LHCN-M2 (cell line): ENCODE results near the genes ABHD10 and CD200R1.

- RAMPAGE, long total RNA: no peak
Measured at GRCh38 chr3:108408746-108409568, 101.4 kb downstream of the MYH15 start.

DNA sequence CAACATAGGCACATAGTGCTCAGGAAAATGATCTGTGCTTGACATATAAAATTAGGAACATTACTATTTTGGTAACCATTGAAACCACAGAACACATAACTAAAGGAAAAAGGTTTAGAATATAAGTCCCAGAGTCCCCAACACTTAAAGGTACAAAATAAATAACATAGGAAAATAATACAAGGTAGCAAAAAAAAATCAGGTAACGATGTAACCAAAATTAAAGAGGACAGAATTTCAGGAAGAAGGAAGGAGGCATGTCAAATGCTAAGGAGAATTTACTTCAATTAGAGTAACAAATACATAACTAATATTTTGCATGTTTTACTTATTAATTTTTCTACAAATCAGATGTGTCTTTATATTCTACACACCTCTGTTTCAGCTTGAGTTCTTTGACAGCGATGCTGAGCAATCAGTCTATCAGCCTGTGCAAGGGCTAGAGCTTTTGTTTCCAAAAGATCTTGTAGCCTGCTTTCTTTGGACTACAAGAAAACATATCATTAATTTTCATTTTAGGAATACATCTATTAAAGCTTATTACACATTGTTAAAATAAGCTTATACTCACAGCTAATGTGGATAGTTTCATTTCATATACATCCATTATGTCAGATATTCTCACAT is 29.7 kb downstream of the CIP2A start:
- RAMPAGE, long total RNA: no peak

DNA sequence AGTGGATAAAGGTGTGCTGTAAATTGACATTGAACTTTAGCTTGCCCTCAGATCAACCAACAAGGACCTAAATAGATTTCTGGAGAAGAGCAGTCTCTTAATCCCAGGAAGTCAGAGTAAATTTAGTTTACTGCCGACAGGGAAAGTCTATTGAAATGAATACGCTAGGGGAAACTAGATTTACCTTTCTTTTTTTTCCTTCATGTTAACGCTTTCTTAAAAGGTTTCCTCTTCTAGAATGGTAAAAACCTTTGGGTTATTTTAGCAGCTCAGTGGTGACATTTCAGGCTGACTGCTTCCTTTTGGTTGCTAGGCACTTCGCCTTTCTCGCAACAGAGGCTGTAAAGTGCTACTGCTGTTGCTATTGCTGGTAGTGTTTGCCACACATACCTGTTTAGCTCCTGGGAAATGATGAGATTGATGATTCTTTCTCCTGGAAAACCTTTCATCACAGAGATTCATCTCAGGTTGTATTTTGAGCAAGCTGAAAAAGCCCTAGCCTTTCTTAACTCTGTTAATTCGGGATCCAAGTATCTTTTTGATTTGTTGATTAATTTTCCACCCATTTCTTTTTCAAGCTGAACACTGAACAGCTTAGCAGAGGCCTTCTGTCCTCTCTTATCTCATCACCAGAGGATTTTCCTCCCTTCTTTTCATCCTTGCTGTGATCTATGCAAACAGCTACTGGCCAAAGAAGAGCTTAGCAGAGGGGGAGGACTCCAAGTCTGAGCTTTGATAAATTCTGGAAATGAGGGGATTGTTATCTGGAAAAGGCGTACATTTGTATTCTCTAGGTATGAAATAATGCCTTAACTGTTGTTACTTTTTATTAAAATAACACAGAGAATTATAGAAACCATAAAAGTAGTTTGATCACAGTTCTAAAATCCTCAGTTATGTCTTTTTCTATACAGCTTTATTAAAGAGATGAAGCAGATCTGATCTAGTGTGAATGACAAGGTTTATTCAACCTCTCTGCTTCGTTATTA is 13.2 kb downstream of the DZIP3 start:
- RAMPAGE, long total RNA: no peak

DNA sequence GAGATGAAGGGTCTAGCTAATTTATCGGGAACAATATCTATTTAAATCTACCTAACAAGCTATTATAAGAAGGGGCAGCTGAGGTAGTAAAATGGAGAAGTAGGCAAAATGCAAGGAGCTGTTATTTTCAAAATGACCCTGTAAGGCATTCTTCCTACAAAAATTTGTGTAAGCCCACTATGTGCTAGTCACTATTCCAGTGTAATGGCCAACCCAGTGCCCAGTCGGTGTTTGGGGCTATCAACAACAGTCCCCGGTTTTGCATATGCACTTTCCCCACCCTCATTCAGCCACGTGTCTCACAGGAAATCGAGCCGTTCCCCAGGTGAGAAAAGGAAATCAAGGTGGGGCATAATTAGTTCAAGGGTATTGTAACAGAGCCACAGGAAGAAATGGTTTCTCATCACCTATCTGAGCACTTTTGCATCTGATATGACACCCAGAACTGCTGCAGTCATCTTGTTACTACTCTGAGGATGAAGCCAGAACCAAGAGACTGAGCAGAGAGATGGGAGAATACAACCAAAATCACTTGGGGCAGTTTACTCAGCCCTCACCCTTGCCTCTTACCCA is 40.2 kb downstream of the TRAT1 start:
- RAMPAGE, long total RNA: no peak

DNA sequence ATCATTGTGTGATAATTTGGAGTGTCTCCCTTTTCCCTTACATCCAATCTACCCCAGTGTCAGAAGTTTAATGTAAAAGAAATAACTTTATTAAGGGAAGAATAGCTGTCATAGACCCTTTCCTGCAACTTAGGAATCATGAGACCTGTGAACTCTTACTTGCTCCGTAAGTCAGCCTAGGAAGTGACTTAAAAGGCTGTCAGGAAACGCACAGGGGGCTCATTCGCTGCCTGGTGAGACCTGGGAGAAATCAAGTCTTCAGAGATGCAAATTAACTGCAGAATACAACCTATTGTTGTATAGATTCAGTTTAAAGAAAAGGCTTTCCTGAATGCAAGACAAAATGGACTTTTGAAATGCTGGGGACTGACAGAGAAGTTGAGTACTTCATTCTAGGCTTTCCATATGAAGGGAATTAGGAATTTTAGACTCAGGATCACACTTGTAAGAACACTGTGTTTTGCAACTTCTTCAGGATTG is 18.3 kb upstream of the DPPA4 start:
- RAMPAGE, long total RNA: no peak

- RAMPAGE, long total RNA: no peak
Measured at GRCh38 chr3:110344989-110345509, 726.6 kb upstream of the NECTIN3 start.

- RAMPAGE, long total RNA: no peak
Measured at GRCh38 chr3:110846771-110847303, 224.8 kb upstream of the NECTIN3 start.

GRCh38 chr3:110964341-110964874 is 107.2 kb upstream of the NECTIN3 start:
- RAMPAGE, long total RNA: no peak

DNA sequence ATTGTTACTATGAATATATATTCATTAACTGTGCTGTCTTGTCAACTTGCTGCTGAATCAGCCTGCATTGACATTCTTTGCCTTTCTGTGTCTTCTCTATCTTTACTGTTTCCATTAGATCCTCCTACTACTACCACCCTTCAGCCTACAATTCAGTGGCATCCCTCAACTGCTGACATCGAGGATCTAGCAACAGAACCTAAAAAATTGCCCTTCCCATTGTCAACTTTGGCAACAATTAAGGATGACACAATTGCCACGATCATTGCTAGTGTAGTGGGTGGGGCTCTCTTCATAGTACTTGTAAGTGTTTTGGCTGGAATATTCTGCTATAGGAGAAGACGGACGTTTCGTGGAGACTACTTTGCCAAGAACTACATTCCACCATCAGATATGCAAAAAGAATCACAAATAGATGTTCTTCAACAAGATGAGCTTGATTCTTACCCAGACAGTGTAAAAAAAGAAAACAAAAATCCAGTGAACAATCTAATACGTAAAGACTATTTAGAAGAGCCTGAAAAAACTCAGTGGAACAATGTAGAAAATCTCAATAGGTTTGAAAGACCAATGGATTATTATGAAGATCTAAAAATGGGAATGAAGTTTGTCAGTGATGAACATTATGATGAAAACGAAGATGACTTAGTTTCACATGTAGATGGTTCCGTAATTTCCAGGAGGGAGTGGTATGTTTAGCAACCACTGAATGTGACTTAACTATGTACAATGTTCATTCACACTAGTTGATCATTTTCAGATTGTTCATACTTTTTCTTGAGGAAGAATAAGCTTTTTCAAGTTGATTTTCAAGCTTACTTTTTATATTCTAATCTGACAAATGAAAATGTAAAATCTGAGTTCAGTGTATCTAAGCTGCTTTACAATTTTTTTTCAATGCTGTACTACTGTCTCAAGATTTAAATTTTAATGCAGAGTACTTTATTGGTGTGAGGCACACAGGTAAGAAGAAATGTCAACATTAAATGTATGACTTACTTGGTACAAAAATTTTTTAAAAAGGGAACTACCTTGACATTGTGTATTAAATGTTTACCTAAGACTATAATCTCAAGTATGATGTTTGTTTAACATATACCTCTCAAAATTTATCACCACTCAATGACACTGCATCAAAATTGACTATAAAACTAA is 62.3 kb downstream of the NECTIN3 start:
- RAMPAGE, long total RNA: no peak

DNA sequence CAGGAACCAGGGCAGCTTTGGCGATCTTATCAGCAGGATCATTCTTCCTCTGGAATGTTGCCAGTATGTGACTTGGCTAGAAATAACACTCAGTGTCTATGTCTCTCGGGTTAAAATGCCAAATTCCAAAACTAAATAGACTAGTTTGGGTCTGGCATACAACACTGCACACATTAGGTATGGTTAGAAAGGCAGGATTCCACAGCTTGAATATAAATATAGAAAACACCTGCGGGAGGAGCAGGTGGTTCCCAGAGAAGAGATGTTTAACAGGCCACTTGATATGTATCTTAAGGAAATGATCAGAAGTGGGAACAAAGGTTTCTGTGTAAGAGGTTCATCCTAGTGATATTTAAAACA is 220.1 kb upstream of the CD96 start:
- RAMPAGE, long total RNA: no peak

DNA sequence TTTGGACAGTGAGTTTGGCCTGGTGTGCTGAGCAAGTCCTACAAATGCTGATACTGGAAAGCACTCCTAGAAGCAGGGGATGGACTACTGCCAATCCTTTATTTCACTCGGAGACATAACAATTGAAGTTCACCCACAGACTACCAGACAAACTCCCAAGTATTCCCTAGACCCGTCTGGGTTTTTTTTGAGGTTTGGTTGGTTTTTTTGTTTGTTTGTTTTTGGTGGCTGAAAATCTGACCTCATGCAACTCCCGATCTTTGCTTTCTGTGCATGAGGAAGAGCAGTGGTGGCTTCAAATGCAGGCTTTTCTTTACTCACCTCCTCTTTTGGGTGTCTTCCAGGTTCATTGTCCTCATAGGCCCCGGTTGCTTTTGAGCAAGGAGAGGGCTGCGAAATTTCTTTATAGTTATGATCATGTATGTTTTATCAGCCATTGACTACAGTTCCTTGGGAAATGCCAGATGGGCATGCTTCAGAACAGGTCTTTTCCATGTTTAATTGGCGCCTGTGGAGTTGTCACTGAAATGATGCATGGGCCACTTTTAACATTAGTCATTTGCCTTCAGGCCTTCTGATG is 1.8 kb downstream of the PLCXD2 start:
- RAMPAGE, long total RNA: no peak

DNA sequence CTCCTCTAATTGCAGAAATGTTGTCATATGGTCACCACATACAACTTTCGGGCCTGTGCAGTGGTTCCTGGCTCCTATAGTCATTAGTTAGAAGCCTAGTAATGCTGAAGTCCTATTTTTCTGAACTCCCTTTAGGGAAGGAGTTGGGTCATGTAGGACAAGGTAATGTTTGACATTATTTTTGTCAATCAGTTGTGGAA is 59.2 kb downstream of the PLCXD2 start:
- RAMPAGE, long total RNA: no peak

- RAMPAGE, long total RNA: no peak
Measured at GRCh38 chr3:111911397-111911967, 52.4 kb downstream of the PHLDB2 start.

DNA sequence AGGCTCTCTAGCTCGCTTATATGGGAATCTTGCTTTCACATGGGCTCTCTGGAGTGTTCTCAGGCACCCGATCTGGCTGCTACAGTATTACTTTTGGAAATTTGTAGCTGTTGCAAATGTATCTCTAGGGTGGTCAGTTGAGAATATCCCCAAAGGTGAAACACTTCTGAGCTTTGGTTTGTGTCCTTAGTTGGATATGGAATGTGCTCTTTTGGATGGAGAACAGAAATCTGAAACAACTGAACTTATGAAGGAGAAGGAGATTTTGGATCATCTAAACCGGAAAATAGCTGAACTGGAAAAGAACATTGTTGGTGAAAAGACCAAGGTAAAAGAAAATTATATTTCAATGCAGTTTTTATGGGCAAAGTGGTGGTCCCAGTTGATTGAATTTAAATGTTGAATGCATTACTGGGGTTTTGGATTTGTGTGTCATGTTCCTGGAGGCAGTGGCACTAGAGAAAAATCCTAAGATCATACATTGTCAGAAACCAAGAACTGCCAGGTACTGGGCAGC is 58.7 kb upstream of the ABHD10 start:
- RAMPAGE, long total RNA: no peak

GRCh38 chr3:111978382-111979620 is at the start of gene ABHD10:
ABHD10 (plus strand) TSS chr3:111979026.
- RAMPAGE, long total RNA: no peak

GRCh38 chr3:112109316-112109883 is 23.2 kb downstream of the C3orf52 start:
- RAMPAGE, long total RNA: no peak

- RAMPAGE, long total RNA: no peak
Measured at GRCh38 chr3:112299468-112299750, 5.4 kb upstream of the SLC9C1 start.

- RAMPAGE, long total RNA: no peak
Measured at GRCh38 chr3:112514564-112514842, 15.2 kb upstream of the BTLA start.

- RAMPAGE, long total RNA: no peak
Measured at GRCh38 chr3:112974676-112975442, at the start of gene CD200R1. CD200R1 (minus strand) TSS chr3:112975103.

DNA sequence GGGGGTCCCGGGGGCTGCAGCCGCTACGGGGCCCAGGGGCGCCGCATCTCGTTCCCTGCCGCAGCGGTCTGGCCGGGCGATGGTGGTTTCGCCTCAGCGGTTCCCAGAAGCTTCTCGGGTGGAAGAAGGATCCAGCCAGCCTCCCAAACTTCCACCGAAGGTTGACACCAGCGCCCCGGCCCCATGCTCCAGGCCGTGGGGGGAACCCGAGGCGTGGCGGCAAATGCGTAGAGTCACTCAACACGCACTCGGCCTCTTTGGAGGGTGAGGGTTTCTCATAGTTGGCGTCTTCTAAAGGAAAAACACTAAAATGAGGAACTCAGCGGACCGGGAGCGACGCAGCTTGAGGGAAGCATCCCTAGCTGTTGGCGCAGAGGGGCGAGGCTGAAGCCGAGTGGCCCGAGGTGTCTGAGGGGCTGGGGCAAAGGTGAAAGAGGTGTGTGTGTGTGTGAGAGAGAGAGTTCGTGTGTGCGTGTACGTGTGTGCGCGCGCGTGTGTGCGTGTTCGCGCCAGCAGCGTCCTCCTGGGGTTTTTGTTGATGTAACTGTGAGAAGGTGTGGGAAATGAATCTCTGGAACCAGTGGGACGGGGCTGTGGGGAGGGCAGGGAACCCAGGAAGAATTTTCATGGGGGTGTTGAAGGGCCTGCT is 1.0 kb downstream of the BOC start:
- RAMPAGE, long total RNA: no peak